HEK293 (cell line): Measurements from ENCODE around the genes CALML4, ANP32A and RPLP1.

DNA sequence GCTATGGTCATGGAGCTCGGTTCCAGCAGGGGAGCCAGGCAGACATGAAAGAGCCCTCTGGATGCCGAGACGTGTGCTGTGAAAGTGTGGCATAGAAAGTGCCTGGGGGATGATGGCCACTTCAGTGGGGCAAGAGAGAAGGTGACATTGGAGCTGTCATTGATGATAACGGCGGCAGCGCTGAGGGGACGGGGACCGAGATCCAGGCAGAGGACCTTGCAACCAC lies 15.8 kb downstream of the SKOR1 start:
- PRO-cap: no peak
- RRBS, 2 experiments: no CpG with 5 or more reads among the region's 8 CpGs

- PRO-cap: no peak
- RRBS, 2 experiments: no CpG with 5 or more reads among the region's 5 CpGs
Observed at GRCh38 chr15:67841398-67841735, 16.1 kb downstream of the SKOR1 start.

DNA sequence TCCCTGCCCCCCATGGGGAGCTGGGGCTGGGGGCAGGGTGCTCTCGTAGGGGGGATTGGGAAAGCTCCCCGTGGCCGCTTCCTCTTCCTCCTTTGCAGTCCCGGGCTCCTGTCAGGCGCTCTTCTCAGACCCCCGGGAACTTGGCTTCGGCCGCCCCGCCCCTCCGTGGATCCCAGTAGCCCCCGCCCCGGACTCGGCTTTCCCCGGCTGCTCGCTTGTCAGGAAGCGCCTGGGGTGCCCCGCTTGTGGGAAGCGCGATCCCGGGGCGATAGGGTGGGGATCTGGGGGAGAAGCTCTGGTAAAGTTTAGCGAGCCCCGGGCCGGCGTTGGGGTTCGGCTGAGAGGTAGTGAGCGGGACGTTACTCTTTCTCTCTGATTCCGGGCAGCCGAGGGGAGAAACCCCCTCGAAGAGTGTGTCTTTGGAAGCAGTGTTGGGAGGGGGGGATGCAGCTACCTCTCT lies 597 bp downstream of the PIAS1 start:
- PRO-cap: bidirectional peak, plus-strand start at position 221 of the sequence, minus-strand start at position 113 of the sequence
- RRBS, 2 experiments: 1% methylated on average over 17 to 20 of the region's 31 CpGs

- PRO-cap: no peak
- RRBS, 2 experiments: no CpG with 5 or more reads among the region's 3 CpGs
Observed at GRCh38 chr15:68081056-68081811, 27.1 kb downstream of the PIAS1 start.

- PRO-cap: no peak
- RRBS, 2 experiments: 85% methylated on average over 4 of the region's 18 CpGs
Observed at GRCh38 chr15:68205082-68205721, at the start of gene CALML4. CALML4 (minus strand) TSS chr15:68205332.

- PRO-cap: no peak
- RRBS, 2 experiments: no CpG with 5 or more reads among the region's 5 CpGs
Observed at GRCh38 chr15:68293651-68294743, 16.5 kb downstream of the FEM1B start.

GRCh38 chr15:68334386-68335259 lies 57.1 kb downstream of the FEM1B start:
- PRO-cap: no peak
- RRBS, 2 experiments: no CpG with 5 or more reads among the region's 14 CpGs

- PRO-cap: no peak
- RRBS, 2 experiments: no CpG with 5 or more reads among the region's 4 CpGs
Observed at GRCh38 chr15:68421880-68422131, 10.2 kb downstream of the ITGA11 start.

DNA sequence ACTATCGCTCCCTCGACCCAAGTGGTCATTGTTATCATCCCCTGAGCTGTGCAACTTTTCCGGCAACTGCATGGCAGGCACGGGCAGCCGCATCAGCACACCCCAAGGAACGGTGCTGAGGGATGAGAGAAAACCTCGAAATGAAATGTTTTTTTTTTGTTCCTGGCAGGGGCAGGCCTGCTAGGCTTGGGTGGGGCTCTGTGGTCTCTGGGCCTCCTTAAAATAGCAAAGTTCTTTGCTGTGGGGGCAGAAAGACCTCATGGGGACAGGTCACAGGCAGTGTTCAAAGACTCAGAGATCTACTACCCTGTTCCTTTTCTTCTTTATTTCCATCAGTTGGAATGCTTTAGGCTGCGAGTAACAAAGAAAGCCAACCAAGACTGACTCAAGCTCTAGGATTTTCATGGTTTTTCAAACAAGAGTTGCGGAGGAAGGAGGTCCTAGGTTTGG lies 51.5 kb downstream of the CORO2B start:
- PRO-cap: no peak
- RRBS, 2 experiments: no CpG with 5 or more reads among the region's 9 CpGs

DNA sequence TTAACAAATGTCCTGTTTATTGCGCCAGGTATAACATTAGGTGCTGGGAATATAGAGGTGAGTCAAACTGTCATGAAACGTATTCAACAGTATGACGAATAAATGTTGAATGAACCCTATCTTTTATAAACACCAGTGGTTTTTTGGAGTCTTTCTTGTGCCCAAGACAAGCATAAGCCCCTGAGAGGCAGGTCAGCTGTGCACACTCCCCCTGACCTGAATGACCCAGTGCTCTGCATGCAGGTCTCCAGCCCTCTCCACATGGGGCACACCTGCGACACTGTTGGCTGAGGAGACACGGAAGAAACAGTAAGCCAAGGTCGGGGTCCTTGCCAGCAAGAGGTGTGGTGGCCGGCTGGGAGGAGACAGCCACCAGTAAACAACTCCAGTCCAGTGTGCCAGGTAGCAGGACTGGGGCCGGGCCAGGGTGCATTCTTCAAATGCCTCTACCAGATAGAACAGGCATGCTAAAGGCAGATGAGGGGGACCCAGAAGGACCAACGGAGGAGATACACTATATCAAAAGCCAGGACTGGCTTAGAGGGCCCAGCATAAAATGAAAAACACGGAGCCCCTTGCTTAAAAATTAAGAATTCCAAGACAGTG lies 27.4 kb downstream of the ANP32A start:
- PRO-cap: no peak
- RRBS, 2 experiments: 50% methylated on average over 2 of the region's 10 CpGs; no CpG with 5 or more reads in 1 of the 2 experiments

DNA sequence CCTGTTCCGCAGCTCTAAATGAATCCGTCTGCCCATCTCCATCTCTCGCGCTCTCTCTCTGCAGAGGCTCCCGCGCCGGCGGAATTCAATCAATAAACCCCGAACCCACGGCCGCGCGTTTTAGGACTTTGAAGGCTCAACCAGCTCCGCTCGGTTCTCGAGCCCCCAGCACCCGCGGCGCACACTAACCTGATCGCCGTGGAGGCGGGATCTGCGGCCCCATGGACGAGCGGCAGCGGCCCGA lies at the start of gene ANP32A:
TSS of gene ANP32A (minus strand) at position 186 of the 244 bp plus-strand sequence.
- PRO-cap: bidirectional peak, plus-strand start outside the sequence, minus-strand start at position 186 of the sequence
- RRBS, 2 experiments: no CpG with 5 or more reads among the region's 27 CpGs

GRCh38 chr15:69128849-69129397 lies 31.5 kb upstream of the GLCE start:
- PRO-cap: no peak
- RRBS, 2 experiments: no CpG with 5 or more reads among the region's 2 CpGs

DNA sequence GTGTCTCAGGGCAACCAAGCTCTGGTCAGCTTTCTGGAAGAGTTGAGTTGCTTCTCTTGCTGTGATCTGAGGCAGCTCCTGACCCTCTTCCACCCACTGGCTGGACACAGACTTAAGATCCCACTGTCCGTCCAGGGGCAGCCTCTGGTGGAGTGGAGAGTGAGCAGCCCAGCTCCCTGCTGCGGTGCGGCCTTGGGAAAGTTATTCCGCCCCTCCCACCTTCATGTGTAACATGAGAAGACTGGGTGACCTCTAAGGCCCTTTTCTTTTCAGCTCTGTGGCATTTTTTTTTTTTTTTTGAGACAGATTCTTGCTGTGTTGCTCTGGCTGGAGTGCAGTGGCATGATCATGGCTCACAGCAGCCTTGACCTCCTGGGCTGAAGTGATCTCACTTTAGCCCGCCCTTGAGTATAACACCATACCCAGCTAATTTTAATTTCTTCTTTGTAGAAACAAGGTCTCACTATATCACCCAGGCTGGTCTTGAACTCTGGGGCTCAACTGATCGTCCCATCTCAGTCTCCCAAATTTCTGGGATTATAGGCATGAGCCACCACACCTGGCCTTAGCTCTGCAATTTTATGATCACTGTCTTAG lies 55.7 kb upstream of the KIF23 start:
- PRO-cap: no peak
- RRBS, 2 experiments: no CpG with 5 or more reads among the region's 6 CpGs

- PRO-cap: bidirectional peak, plus-strand start at chr15:69452822, minus-strand start at chr15:69452614; bidirectional peak, plus-strand start at chr15:69453114, minus-strand start at chr15:69453105
- RRBS, 2 experiments: 1 to 2% methylated on average over 20 of the region's 79 CpGs
Observed at GRCh38 chr15:69452254-69453261, at the start of gene RPLP1. RPLP1 (plus strand) TSS chr15:69452818.

DNA sequence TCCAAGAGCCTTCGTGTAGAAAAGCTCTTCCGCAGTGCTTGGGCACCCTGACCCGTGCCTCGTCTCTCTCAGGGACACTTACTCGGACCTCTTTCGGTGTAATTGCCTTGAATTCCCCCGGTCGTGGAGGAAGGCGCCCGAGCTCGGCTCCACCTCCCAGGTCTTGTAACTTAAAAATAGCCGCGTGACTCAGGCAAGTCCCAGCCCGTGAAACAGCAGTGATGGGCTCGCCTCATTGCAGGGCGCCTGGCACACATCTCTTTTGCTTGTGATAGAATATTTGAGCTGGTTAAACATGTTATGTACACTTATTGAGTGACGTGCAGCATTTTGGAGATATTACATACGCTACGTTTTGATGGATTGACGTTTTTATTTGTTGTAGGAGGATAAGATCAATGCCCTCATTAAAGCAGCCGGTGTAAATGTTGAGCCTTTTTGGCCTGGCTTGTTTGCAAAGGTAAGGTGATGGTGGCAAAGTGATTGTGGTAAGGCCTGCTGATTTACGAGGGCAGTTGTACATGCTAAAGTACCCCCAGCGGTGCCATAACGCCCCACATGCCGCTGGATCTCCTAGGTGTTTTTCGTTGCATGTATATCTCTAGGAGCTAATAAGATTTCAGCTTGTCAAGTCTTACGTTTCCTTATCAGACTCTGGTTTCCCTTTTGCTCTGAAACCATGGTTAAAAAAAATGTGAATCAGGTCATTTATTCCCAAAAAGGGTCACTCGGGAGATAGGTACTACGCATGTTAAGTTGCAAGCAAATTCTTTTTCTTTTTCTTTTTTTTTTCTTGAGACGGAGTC lies 847 bp downstream of the RPLP1 start:
- PRO-cap: no peak
- RRBS, 2 experiments: no CpG with 5 or more reads among the region's 30 CpGs

DNA sequence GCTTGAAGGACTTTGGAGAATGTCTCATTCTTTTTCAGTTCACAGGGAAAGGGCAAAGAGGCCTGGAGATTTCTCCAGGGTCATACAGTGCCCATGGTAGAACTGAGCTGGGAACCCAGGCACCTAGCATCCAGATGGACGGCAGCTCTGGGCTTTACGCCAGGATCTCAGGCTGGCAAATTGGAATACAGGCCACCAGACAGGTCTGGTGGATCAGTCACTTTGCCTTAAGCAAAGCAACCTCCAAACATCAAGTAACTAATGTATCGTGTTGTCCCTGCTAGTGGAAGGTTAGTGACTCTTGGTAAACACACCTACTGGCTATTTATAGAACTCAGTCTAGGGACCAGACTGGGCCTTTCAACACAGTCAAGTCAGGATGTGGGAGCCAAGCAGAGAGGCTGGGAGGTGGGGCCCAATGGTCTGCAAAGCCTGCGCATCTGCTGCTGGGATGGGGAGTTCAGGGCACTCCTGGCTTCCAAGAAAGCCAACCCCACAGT lies 30.1 kb downstream of the RPLP1 start:
- PRO-cap: no peak
- RRBS, 2 experiments: no CpG with 5 or more reads among the region's 4 CpGs

DNA sequence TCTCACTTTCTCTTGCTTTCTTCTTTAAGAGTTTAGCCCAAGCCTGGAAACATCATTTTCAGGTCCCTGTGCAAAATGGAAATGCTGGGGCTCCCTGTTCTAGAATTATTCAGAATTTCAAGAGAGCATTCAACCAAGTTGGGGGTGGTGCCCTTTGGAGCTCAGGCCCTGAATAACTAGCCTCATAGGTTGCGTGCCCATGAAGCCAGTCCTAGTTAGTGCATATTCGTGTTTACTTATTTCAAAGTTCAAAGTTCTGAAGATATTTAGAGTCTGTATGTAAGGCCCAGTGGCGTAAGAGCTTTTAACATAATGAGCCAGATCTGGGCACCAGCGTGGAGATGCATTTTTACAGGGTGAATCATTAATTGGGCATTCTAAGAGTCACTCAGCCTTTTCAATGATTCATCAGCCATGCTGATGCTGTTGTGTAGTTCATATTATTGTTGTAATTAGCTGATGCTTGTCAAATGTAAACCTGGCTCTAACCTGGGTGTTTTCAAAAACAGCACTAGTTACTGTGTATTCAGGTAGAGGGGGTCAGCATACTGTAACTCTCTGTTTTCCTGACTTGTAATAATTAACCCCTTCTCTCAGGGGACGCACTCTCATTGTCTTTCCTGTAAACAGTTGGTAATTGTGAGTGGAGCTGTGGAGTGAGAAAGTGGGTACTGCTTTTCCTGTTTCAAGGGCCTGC lies 104.8 kb downstream of the RPLP1 start:
- PRO-cap: no peak
- RRBS, 2 experiments: no CpG with 5 or more reads among the region's 5 CpGs

DNA sequence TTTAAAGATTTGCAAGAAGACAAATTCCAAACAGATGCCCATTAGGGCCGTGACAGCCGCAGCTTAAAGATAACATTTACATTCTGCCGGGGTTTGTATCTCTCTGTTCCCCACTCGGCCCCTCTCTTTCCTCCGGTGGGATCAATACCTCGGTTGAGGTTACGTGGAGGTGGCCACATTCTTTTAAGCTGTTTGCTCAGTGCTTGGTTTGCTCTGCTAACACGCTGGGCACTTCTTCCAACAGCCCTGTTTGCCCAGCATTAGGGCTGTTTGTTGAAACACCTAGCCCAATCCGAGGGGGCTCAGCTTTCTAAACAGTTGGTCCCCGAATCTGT lies 108.6 kb downstream of the RPLP1 start:
- PRO-cap: no peak
- RRBS, 2 experiments: 86 to 98% methylated on average over 2 of the region's 10 CpGs

GRCh38 chr15:69628630-69628916 lies 176.0 kb downstream of the RPLP1 start:
- PRO-cap: no peak
- RRBS, 2 experiments: no CpG with 5 or more reads among the region's 4 CpGs

DNA sequence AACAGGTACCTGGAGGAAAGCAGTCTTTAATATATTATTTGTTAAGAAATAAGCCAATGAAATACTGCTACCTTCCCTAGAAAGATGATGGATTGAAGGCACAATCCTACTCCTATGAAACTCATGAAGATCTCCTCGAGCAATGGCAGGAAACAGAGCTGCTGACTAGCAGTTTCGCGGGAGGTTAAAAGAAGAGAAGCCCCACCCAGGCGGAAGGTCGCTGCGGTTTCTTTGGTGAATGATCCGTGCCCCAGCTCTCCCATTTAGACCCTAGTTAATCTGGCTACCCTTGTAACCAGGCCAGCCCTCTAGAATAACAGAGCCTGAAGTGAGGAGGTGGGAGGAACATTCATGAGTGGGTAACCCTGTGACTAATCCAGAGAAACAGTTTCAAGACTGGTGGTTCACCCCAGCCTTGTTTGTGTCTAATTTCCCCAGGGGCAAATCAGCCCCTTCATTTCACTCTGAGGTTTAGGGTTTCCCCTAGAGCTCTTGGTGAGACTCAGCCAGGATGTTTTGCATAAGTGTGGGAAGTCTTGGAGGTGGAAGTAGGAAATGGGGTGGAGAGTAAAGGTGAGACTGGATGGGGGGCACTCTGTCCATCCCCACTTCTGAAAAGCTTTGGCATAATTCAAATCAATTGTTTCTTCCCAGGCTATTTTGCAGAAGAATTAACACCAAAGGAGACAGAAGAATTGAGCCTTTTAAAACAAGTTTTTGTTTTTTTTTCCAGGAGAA lies 303.0 kb downstream of the RPLP1 start:
- PRO-cap: no peak
- RRBS, 2 experiments: no CpG with 5 or more reads among the region's 7 CpGs